RPMI7951 (cell line): ENCODE measurements around the genes SNX18 and IL6ST.

DNA sequence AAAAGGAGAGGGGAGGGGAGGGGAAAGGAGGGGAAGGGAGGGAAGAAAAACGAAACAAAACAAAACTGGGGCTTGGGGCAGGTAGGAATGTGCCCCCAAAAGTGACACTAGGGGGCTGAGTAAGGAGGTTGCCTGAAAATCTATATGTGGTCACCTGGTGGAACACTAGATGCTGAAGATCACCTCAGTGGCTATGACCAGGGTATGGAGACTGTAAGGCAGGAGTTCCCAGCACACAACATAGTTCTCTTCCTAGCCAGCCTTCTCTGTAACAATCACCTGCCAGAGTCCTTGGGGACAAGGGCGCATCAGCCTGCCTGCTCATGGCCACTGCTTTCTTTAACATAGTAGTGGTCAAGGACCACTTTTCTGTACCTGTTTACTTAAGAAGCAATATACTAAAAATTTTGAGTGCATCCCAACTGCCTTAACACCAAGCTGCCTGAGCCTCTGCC is 6.6 kb downstream of the ARL15 start:
- RAMPAGE, long total RNA = no peak

GRCh38 chr5:54307552-54307985 is 2.8 kb downstream of the ARL15 start:
- RAMPAGE, long total RNA = no peak

DNA sequence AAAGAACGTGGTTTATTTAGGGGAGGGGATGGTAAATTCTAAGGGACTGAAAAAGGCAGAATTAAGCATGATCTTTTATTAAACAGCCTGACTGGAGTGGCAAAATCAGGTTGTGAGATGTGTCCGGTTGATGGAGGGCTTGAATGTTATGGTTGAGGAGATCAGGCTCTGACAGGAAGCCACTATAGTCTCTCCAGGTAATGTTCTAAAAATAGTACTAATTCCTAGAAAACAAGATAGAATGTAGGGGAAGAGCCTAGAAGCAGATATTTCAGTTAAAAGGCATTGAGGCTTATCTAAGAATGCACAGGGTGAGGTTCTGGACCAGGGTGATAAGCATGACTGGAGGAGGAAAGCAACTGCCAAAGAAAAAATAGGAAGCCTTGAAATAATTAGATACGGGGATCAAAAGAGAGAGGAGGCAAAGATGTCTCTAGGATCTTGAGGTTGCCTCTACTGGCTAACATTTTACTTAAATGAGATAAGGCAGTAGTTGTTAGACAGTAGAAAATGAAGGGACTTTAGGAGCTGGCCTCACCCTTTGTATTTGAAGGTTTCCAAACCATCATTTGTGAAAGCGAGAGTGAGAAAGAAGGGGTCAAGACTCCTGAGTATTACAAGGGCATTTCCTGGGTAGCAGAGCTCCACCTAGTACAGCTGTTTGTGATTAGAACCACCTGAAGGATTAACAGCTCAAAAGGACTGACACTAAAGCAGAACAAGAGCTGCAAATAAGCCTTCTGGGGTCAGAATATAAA is 15.3 kb upstream of the ARL15 start:
- RAMPAGE, long total RNA = no peak

DNA sequence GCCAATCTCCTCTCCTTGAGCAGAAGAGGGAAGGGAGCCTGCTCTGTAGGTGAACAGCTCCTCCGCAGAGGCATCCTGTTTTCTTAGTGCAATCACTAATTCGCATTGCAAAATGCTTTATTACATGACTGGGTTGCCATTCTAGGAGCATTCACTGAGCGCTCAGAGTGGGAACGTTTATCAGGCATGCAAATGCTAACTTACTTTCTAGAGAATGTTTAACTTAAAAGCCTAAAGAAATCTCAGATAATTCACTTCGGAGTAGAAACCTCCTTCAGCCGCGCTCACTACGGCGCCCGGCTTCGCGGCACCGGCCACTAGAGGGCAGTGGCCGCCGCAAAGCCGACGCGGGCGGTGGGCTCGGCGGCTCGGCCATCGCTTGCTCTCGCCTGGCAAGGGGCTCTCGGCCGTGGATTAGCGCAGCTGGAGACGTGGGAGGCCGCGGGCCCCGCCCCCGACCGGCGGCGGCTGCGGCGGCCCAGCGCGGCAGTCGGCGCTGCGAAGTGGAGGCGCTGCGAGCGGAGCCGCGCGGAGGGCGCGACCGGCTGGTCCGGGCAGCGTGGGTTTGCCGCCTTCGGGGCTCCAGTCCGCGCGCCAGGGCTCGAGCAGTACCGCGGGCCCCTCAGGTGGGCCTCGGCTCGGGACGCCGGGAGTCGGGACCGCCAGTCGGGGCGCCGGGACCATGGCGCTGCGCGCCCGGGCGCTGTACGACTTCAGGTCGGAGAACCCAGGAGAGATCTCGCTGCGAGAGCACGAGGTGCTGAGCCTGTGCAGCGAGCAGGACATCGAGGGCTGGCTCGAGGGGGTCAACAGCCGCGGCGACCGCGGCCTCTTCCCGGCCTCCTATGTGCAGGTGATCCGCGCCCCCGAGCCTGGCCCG is at the start of gene SNX18:
Gene SNX18 (plus strand): TSS at position 489 of the 880 bp plus-strand sequence.
- RAMPAGE, long total RNA = no peak

DNA sequence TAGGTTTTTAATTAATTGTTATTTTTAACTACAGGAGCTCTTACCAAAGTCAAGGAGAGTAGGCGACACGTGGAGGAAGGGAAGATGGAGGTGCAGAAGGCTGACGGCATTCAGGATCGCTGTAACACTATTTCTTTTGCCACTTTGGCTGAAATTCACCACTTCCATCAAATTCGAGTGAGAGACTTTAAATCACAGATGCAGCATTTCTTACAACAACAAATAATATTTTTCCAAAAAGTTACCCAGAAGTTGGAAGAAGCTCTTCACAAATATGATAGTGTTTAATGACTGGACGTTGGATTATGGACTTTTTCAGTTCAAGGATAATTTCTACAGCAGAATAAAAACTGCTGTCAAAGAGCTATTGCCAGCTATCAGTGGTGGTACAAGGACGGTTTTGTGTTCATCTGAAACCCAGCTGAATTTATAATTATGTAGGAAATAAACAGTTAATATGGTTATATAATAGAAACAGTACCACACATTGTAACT is 25.6 kb downstream of the SNX18 start:
- RAMPAGE, long total RNA = no peak

DNA sequence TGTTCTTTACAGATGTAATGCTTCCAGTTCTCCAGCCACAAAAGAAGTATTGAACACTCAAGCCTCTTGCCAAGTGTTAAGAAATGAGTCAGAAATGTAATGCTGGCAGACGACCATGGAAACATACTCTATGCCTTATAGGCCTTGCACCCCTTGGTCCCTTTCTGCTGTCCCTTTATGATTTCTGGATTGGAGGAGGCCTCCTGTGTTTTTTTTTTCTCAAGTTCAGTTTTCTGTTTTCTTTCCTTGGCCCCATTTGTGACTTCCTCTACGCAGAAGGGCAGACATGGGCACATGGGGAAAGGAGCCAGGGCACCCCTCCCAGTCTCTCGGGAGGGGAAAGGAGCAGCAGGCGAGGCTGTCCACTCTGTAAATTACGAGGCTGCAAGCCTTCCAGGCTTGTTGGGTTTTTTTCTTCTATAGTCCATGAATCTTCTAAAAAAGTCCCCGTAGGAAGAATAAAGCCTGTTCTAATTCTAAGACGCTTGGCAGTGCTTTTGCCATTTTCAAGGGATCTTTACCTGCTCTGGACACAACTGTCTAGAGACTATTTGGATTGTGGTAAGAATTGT is 53.4 kb downstream of the SNX18 start:
- RAMPAGE, long total RNA = no peak

- RAMPAGE, long total RNA = no peak
These were observed 129.1 kb downstream of the SNX18 start for GRCh38 chr5:54646656-54647091.

DNA sequence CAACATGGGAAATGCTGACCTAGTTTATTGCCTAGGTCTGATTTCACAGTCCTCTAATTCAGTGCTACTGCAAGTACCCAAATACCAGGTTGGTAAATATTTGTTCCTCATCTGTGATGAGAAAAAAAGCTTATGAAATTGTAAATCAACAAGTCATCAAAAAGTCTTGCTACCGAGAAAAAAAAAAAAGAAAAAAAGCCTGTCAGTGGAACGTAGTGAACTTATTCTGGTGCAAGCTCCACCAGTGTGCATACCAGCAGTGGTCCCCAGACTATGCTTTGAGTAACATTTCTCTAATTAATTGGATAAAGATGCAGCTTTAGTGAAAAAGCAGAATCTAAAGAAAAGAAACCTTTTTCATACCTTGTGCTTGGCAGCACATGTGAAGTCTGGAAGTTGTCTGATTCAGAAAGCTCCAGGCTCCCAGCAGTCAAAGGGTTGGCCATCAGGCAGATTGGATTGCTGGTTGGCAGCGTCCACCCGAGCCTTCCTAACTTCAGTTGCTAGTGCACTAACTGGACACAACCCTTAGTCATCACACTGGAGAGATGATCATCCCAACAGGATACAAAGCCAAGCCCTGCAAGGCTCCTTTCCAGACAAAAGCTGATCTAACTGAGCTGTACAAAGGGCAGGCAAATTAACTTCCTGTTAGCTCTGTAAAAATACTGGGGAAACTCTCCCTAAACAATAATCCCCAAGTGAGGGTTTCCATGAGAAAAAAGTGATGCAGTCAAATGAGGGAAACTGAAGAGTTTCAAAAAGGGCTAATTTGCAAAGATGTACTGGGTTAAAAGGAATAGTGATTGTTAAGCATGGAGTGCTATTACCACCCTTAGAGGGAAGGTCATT is 185.5 kb downstream of the SNX18 start:
- RAMPAGE, long total RNA = no peak

DNA sequence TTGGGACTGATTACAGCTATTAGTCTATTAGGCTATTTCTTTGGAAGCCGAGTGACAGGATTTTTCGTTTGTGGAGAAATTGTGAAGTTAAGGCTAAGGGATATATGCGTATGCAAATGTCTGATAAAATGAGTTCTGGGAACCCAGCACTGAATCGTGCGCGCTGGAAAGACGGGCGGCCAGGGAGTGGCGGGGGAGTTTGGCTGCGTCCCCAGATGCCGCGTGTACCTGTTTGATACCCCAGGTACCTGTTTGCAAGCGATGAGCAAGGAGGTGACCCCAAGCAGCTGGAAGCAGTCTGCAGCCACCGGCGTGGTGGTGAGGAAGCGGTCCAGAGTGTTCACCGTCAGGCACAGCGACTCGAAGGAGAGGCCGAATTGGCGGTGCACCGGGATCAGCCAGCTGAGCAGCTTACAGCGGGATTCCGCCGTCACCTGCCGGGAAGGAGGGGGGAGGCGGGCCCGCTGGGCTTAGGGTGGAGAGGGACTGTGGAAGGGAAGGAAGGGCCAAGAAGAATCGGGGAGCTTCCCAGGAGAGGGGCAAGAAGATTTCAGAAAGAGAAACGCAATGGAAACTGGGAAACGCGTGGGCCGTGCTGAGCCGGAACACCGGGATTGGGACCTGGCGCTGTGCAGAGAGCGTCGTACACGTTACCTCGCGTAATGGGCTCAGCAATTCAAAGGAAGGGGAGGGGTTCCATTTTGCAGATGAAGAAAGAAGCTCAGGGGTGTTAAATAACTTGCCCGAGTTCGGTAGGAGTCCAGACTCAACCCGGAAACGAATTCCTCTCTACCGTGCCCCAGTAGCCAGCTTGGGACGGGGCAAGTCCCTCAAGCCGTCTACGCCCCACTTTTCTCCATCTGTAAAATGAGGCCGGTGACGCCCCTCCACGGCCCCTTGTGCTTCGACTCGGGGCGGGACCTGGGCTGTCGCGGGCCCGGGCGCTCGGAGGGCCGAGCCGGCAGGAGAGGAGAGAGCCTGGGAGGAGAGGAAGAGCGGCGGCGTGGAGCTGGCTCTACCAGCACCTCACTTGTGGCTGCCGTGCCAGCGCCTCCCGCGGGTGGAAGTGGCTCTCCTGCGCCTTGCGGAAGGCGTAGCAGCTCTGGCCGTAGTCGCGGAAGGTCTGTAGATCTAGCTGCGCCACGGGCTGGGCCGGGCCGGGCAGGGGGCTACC is 908 bp downstream of the CCNO start:
- RAMPAGE, long total RNA = no peak

- RAMPAGE, long total RNA = no peak
These were observed 832 bp upstream of the CCNO start for GRCh38 chr5:55234153-55234726.

- RAMPAGE, long total RNA = no peak
These were observed 113.4 kb downstream of the MTREX start for GRCh38 chr5:55421092-55421703.

DNA sequence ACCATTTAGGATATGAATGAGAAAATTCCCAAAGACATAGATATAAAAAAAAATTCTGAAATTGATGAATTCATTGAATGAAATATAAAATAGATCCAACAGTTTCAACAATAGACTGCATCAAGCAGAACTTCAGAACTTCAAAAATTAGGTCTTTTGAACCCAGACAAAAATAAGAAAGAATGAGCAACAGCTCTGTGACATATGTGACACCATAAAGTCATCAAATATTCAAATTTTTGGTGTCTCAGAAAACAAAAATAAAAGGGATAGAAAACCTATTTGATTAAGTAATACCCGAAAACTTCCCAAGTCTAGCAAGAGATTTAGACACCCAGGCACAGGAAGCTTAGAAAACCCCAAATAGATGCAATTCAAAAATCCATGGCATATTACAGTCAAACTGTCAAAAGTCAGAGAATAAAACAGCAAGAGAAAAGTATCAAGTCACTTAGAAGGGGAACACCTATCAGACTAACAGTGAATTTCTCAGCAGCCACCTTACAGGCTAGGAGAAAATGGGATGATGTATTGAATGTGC is 103.8 kb downstream of the PLPP1 start:
- RAMPAGE, long total RNA = no peak

DNA sequence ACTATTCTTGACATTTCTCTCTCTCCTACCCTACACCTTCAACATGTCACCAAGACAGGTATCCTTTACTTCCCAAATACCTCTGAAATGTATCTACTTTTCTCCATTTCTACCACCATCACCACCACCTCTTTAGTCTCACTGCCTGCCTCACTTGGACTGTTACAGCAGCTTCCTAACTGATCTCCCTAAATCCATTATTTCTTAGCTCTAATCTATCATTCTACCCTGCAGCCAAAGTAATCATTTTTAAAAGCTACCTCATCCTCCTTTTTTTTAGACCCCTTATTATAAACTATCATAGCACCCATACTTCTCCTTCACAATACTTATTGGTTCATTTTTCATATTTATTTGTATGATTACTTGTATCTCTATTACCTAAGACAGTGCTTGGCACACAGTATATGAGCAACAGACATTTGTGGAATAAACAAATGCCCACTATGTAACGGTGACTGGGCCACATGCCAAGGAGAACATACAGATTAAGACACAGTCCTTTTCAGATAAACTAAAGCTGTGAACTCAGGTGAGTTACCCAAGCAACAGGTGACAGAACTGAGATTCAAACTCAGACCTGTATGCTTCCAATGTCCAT is 18.6 kb downstream of the PLPP1 start:
- RAMPAGE, long total RNA = no peak

DNA sequence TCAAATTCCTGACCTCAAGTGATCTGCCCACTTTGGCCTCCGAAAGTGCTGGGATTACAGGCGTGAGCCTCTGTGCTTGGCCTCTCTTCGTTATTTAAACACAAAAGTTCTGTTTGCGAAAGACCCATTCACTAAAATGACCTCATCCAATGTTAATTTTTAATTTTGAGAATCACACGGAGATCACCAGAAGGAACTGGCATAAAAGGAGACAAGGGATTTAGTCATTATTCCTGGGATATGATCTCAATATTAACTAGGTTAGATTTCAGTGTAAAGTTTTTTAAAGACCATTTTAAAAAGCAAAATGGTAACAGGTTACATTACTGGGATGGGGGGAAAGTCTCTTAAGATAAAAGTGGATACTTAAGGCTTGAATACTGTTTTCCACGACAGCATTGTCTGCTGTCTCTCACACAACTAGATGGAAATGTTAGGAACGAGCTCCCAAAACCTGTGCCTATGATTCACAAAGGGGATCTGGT is 63.1 kb downstream of the IL6ST start:
- RAMPAGE, long total RNA = no peak

- RAMPAGE, long total RNA = no peak
These were observed 60.7 kb downstream of the IL6ST start for GRCh38 chr5:55933801-55934790.

DNA sequence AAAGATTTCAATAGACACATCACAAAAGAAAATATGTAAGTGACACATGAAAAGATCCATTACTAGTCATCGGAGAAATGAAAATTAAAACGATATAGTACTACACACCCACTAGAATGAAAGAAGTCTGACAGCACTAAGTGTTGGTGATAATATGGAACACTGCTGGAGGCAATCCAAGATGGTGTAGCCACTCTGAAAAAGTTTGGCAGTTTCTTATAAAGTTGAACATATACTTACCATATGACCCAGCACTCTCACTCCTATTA is 48.7 kb downstream of the IL6ST start:
- RAMPAGE, long total RNA = no peak

DNA sequence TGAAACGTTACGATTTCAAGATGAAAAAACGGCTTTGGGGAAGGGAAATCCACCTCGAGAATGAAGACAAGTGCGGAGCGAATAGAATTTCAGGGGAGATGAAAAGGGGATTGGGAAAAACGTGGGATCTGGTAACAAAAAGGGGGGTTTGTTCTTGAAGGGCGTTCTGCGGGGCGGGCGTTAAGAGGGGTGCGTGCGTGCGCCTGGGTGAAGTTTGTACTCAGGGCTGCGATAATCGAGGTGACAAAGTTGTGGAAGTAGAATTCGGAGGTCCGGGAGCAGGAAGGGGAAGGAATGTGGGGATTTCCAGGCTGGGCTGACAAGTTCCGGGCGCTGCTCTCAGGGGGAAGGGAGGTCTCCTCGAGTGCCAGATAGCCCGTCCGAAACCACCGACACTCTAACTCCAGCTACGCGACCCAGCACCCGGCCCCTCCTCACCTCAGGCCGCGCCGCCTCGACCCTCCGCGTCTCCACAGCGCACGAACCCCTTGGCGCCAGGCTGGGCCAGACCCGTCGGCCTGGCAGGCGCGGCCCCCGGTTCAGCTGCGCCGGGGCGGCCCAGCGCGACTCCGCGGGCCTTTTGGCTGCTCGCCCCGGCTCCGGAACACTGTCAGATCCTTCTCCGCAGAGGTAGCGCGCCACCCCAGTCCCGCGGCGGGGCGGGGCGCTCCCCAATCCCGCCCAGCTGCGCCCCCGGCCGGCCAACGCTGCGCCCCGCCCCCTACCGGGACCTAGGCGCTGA is at the start of gene IL6ST:
Gene IL6ST (minus strand): TSS at position 618 of the 742 bp plus-strand sequence.
- RAMPAGE, long total RNA = no peak

- RAMPAGE, long total RNA = no peak
These were observed 55.7 kb upstream of the IL6ST start for GRCh38 chr5:56050383-56051040.

DNA sequence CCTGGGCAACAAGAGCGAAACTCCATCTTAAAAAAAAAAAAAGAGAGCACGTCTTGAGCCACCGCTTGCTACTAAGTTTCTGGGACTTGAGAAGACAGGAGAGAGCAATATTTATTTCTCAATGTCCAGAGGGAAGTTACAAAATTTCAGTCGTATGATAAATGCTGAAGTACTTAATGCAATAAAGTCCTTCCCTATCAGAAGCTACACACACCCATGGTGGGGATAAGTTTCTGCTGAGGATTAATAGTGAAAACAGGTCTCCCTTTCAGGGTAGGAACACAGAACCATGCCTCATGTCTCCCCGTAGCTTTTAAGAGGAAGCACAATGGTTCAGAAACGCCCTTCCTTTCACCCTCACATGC is 73.7 kb downstream of the ANKRD55 start:
- RAMPAGE, long total RNA = no peak

DNA sequence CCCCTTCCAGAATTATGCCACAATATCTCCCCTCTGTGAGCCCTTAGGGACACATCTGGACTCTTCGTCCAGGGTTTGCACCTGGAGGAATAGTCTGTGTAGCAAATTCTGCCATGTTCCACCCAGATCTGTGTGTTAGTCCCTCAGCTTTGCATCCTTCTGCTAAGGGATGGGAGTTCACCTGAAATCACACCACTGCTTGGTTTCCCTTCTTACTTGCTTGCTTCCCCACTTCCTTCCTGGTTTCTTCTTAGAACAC is 202.7 kb upstream of the MAP3K1 start:
- RAMPAGE, long total RNA = no peak